Vein endothelial cell (primary cell): ENCODE data around the genes RBP5, CLEC4C and A2ML1.

GRCh38 chr12:6941331-6941817 lies 2.4 kb upstream of the C12orf57 start:
- CAGE, long polyA plus RNA = no peak

GRCh38 chr12:6955874-6956799 lies 5.0 kb downstream of the PTPN6 start:
- CAGE, long polyA plus RNA = no peak

DNA sequence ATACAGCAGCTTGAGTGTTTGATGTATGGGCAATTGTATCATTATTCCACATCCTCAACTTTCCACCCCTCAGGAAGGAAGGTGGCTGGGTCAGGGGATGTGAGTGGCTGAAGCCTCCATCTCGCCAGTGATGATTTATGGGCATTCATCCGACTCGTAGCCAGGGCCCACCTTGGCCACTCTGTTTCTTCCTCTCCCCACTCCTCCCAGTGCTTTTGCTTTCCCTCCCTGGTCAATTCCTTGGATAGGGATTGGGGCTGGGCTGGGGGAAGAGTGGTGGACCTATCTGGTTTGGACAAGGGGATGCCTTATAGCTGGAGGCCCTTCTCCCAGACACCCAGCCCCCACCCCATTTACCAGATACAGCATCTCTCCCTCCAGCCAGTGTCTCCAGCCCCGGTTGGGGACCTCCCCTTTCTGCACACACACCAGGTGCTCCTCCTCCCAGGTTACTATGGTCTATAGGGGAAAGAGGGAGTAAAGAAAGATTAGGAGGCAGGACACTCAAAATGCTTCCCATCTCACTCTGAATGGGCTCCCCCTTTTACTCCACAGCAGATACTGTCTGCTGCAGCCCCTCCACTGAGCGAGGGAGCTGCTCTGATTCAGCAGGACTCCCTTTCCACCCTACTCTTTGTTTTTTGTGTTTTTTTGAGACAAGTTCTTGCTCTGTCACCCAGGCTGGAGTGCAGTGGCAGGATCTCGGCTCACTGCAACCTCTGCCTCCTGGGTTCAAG lies 4.2 kb downstream of the RBP5 start:
- CAGE, long polyA plus RNA = no peak

DNA sequence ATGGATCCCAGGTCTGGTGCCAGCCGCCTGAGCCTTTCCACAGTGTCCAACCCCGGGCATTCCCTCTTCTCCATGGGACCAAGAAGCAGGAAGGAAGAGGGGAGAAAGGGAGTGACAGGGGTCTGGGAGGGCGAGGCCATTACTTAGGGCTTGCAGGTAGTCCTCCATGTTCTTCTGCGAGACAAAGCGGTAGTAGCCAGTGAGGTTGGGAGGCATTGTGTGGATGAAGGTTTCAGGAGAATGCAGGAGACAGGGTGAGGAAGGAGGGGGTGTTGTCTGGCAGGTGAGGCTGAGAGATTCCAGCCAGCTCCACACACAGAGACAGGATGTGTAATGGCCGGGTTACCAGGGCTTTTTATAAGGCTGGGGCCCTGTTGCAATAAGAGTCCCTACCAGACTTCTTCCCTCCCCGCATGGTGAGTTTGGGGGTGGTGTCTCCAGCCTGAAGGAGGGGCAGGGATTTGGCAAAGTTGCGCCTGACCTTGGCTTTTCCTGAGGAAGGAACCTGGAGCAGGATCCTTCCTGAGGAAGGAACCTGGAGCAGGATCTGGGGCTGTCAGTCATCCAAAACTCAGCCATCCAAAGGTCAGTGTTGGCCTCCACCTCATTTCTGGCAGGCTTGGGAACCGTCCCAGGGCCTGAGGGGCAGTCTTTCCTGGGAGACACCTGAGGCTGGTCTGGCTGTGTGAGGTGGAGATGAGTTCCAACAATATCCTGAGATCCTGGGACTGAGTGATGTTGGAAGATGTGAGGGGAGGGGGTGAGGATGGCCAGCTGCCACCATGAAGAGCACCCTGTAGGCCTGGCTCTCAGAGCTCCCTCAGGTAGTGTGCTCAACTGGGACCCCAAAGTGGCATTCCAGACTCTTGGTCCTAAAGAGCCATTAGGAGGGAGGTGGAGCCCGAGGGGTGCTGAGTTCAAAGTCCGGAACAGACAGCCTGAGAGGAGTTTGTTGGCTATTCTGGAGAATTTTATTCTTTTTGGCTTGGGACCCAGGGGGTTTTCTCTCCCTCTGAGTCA lies at the start of gene RBP5:
Gene RBP5 (minus strand): TSS at position 330 of the 1,020 bp plus-strand sequence.
- CAGE, long polyA plus RNA = no peak

GRCh38 chr12:7162712-7163256 lies 26.7 kb upstream of the PEX5 start:
- CAGE, long polyA plus RNA = no peak

- CAGE, long polyA plus RNA = no peak
Measured at GRCh38 chr12:7487202-7488208, 16.1 kb downstream of the CD163 start.

DNA sequence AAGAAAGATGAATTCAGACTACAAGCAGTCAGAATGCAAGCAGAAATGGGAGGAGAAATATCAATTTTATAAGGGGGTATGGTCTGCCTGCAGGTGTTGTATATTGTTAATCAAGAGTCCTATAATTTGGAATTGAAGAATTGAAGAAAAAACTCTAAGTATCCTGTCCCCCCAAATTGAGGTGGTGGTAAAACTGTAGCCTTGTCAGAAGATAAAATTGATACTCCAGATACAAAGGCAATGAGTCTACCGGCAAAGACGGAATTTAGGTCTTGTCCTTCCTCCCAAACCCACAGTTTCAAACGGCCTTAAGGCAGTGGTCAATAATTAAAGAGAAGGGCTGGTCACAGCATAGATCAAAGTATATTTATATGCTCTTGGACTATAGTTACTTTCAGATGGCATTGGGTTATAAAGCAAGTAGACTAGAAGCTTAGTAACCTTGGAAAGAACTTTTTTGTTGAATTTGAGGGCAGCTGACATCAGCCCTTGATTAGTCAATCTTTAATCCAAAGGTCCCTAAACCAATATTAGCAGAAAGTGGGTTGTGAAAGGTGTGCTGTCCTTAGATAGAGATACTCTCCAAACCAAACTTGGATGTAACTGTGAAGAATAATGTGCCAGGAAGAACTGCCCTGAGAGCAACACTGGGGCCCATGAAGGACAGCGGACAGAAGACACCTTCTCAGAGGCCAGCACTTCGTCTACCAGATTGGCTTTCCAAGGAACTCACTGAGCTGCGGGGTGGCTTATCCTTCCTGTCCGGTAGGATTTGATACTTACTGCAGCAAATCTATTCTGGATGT lies 10.7 kb downstream of the CD163 start:
- CAGE, long polyA plus RNA = no peak

GRCh38 chr12:7747243-7747588 lies at the start of gene CLEC4C:
Gene CLEC4C (minus strand): TSS chr12:7747375.
- CAGE, long polyA plus RNA = no peak

DNA sequence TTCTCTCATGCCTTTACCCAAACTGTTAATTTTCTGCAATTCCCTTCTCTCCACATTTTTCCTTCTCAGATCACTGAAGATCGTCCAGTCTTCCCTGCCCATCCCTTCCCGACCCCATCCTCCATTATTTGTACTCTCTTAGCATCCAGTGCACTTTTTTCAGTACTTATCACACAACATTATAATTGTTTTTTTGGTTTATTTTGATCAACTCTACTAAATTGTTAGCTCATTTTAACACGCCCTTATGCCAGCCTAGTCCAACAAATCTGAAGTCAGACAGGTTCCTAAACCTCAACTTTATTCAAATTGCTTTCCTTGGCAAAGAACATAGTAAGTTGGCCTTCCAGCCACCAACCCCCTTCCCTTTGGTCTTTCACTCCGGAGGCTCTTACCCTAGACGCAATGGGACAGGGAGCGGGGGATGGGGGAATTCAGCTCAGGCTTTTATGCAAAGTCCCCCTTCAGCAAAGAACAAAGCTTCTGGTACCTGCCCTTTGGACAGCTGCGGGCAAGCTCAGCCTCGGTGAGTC lies 17.7 kb upstream of the SLC2A14 start:
- CAGE, long polyA plus RNA = no peak

DNA sequence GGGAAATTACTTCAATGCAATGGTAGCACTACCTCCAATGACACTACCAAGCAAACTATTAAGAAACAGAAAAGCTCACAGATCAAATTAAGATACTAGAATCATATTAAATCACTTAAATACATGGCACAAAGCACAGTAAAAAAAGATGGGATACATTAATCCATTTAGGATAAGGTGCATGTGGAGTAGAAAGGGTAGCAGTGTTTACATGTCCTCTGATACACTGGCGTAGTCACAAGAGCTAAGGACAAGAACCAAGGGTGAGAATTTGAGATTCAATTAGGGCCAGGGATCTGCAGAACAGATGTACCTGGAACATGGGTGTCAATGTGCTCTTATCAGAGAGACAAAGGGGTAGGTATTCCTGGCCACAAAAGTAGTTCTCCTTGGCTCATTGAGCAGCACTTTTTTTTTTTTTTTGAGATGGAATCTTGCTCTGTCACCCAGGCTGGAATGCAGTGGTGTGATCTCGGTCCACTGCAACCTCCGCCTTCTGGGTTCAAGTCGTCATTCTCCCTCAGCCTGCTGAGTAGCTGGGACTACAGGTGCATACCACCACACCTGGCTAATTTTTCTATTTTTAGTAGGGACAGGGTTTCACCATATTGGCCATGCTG lies 29.8 kb downstream of the SLC2A3 start:
- CAGE, long polyA plus RNA = no peak

DNA sequence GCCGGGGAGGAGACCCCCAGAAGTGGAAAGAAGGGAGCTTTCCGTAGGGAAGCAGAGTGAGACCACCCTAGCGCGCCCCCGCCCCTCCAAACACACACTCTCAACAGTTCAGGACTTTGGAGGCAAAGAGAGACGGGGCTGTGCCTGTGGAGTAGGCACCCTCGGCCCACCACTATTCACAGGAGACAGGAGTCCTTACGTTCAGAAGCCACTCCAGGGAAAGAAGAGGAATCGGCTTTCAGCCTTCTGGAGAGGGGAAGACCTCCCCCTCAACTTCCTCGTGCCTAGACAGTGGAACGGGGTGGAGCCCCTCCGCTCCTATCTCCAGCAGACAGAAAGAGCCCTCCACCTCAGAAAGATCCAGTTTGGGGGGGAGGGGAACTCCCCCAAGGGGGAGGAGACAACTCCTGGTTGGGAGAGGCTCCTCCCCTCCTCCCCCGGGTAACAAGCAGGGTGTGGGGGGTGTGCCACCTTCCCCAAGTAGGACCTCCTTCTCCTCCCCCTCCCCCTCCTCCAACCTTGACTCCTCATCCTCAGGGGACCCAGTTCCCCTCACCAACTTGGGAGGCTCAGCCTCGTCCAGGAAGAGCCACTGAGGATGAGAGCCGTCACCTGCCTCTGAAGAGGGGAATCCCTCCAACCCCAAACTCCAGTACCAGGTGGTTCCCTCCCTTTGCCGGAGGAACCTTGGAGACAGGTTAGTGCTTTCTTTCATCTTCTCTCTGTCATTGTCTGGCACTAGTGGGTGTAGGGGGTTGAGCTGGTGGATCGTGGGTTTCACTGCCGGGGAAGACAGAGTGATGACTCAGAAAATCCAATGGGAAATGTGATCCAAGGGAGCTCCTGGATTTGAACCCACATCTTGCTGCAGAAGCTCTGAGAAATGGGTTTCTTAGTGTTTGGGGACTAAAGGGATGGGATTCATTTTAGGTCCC lies 888 bp downstream of the FOXJ2 start:
- CAGE, long polyA plus RNA = no peak

- CAGE, long polyA plus RNA = no peak
Measured at GRCh38 chr12:8080083-8080563, 2.0 kb upstream of the NECAP1 start.

GRCh38 chr12:8396475-8397060 lies 59.2 kb upstream of the CLEC6A start:
- CAGE, long polyA plus RNA = no peak

DNA sequence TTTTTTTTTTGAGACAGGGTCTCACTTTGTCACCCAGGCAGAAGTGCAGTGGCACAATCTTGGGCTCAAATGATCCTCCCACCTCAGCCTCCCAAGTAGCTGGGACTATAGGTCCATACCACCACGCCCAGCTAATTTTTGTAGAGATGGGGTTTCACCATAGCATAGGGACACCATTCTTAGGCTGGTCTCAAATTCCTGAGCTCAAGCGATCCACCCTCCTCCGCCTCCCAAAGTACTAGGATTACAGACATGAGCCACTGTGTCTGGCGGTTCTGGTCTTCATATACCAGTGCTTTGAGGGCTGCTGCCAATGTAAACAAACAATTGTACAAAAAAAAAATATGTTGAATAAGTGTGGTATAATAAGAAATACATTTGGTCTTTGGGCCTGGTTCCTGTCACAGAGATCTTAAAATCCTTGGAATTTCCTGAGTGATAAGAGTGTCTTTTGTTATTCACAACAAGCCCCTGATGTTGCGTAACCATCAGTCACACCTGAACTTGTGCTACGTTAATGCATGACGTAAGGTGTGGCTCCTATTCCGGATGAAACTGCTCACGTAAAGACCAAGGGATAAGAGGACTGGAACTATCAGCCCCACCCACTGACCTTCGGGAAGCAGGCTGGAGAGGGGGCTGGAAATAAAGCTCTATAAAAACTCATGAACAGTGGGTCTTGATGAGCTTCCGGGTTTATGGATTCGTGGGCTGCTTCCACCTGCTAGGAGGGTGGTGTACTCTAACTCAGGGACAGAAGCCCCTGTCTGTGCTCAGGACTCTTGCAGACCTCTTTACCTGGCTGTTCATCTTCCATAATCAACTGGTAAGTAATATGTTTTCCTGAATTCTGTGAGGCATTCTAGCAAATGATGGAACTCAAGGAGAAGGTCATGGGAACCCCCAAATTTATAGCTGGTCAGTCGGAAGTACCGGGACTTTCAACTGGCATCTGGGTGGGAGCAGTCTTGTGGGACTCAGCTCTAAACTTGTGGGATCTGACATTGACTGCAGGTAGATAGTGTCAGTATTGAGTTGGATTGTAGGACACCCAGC lies 16.5 kb upstream of the RIMKLB start:
- CAGE, long polyA plus RNA = no peak

DNA sequence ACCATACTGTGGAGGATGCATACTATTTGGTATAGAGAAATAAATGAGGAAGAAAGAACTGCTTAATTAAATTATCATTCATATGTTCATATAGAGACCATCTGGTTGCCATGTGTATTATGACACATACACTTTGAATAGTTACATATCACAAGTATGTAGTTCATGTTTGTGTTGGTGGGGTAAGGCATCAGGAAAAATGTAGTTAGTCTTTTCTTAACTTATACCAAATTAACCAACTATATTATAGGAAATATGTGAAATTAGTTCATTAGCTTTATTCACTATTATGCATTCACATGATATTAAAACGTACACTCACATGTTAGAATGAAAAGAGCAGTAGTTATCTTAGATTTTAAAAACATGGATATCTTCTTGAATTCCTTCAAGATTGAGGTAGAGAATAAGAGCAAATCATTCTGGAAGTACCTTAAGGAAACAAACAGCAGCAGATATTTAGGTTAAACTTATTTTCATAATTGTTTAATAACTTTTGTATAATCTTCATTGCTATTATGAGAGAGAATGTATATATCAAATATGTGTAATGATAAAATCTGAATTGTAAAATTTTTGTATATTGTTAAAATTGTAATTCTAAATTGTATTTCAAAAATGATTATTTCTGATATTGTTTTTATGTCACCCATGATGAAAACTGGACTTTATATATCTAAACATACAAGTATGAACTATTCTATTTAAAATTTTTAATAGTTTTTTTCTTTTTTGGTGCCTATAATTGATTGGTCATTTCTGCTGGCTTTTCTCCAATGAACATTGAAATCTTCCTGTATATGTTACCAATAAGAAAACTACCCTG lies 46.3 kb upstream of the A2ML1 start:
- CAGE, long polyA plus RNA = no peak

- CAGE, long polyA plus RNA = no peak
Measured at GRCh38 chr12:8822428-8822731, at the start of gene A2ML1. Gene A2ML1 (plus strand): TSS chr12:8822621.

- CAGE, long polyA plus RNA = no peak
Measured at GRCh38 chr12:8829188-8829471, 6.7 kb downstream of the A2ML1 start.

- CAGE, long polyA plus RNA = no peak
Measured at GRCh38 chr12:8991768-8992520, 2.6 kb downstream of the KLRG1 start.

- CAGE, long polyA plus RNA = no peak
Measured at GRCh38 chr12:9063935-9064129, 51.9 kb downstream of the A2M start.

DNA sequence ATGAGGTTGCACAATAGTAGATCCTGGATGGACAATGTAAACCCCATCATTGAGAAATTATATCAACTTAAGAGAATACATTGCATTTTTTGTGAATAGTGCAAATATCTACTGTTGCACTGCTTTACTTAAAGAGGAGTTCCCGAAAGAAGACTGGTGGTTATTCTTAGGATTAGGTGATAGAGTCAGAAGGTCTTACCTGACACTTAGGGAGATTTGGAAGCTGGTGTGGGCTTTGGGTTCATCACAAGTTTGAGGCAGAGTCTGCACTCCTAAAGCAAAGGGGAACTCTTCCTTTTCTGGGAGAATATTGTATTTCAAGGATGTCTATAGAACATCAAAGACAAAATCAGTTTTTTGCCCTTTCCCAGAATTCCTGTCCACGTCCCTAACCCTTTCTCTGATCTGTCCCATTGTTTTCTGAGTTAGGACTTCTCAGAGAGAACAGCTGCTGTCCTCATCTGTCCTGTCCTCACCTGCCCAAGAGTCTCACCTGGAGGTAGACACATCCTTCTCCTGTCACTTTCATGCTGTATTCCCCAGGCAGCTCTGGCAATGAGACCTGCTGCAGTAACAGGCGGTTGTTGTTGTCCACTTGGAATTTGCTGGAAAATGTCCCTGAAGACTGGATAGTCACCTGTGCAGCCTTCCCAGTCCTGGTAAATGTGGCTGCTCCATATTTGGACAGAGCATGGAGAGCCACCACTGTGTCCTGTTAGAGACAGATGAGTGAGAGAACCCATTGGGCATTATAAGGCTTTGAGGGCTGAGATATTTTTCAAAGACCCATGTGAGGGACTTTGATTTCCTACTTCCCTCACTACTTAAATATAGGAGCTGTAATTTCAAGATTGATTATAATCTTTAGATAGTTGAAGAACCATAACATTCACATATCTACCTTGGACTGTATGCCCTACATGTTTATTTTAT lies 43.3 kb downstream of the A2M start:
- CAGE, long polyA plus RNA = no peak